Natural killer cell (primary cell): ENCODE measurements around the genes VPS54 and RAB1A.

DNA sequence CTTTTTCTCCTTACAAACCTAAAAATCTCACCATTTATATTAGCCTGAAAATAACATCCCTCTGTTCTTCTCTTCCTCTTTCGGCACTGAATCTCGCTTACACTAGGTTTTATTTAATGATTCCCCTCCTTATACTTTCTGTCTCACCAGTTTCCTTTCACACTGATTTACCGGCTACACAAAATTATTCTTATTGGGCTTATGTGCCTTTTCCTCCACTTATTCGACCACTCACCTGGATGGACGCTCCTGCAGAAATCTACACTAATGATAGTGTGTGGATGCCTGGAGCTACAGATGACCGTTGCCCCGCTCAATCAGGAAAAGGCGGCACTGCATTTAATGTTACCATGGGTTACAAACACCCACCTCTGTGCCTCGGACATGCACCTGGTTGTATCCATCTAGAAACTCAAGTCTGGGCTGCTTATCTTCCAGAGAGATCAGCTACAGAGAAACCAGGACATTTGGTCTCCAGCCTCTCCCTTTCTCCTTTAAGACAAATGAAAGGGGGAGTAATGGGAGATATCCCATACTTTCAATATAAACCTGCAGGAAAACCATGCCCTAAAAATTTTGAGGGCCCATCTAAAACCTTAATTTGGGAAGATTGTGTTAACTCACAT, 24.9 kb downstream of the VPS54 start:
- PRO-cap, result no peak

DNA sequence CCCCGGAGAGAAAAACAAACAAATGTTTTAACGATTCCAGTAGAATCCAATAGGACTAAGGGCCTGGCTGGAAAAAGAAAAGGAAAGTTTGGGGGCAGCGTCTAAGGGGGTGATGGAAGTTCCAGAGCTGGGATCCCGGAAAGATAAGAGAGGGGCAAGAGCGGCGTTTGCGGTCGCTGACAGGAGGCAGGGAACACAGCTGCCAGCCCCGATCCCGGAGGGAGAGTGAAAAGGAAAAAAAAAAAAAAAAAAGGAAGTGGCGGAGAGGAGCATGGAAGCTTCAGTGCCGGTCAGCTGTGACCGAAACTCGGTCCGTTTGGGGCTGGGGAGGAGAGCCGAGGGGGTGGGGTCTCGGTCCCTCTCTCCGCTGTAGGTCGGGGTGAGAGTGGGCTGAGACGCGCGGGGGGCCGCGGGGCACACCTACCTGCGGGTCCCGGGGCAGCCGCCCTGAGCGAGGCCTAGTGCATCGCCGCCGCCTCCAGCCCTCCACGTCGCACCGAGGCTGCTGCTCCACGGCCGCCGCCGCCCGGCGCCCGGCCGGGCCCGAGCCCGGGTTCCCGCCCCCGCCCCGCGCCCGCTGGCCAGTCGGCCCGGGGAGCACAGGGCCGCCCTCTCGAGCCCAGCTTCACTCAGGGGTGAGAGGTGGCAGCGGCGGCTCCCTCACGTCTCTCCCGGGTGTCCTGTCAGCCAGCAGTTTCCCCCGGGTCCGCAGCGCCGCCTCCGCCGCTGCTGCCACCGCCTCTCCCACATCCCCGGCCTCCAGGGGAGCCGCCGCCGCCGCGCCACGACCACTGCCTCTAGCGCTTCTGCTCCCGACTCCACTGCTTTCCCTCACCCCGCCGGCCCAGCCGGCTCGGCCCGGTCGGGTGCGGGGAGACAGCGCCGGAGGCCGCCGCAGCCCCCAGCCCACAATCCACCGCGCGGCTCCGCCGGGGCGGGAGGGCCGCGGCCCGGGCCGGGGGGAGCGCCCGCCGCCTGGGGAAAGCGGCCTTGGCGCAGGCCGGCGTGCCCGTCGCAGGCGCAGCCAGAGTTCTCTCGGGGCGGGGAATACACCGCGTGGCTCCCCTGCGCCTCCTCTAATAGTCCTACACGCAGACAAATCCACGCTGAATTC, at the start of gene VPS54:
TSS of gene VPS54 (minus strand) at position 915 of the 1,114 bp plus-strand sequence.
- PRO-cap, result bidirectional peak, plus-strand start at position 466 of the sequence, minus-strand start at position 501 of the sequence; bidirectional peak, plus-strand start at position 628 of the sequence, minus-strand start at position 860 of the sequence

GRCh38 chr2:64141376-64141996, 2.7 kb downstream of the PELI1 start:
- PRO-cap, result no peak

DNA sequence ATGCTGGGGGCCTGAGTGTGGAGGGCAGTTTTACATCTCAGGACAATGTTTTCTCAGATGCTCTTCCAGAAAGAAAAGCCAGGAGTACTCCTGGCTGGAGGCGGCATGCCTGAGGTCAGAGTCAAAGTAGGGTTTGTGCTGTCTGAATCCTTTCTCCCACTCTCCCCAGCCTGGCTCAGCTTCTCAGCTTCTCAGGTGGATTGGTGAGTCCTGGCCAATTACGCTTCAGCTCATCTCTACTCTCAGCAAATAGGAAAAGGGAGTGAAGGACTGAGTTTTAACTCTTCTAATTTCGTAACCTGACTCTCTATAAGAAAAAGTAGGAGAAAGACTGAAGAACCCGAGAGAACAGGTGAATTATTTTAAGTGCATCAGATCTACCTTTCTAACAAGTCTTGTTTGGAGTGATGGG, 107.4 kb upstream of the PELI1 start:
- PRO-cap, result no peak

DNA sequence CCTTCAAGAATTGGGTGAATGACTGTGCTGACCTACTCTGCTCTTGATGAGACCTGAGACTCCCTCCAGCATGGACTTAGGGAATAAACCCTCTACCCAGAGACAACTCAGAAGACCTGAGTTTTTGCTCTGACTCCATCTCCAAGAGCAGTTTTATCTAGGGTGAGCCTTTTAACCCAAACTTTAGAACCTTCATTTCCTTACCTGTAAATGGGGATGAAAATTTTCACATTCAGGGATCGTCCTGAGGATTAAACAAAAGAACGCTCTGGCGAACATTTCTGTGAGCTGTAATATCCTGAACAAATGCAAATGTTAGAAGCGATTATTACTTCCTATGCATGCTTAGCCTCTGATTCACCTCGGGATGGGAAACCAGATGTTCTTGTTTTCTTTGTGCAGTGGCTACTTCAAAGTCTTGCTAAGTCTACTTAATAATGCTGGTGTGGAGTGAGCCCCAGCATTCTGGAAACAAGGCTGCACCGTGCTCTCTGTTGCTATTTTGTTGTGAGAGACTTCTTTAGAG, 119.0 kb upstream of the PELI1 start:
- PRO-cap, result no peak

DNA sequence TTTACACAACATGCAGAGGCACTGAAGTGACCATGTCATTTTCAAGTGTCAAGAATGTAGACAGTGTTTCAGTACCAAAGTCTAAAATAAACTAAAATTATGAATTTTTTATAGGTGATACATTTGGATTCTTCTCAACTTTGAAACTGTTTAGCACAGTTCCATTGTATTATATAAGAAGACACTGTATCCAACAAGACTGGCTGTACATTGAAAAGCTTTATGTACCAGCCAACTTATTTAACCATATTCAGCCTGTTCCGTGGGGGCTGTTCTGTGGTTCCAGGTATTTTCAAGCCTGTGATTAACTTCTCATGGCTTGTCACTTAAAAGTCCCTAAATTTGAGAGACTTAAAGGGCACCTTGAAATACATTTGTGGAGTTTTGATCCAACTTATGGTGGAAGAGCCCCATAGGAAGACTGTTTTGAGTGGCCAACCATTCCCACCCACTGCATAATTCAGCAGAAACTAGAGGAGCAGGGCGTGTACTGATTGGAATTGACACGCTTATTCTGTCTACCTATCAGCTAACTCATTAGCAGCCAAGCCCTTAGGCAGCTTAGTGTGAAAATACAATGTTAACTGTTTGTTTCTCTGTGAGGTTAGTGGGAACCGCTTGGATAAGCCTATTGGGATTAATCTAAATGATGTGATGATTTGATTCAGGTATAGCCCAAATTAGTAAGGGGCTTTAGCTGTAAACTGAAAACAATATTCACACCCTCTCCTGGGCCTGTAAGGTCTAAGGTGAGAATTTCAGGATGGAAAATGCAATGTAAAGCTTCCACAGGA, 6.3 kb downstream of the LGALSL start:
- PRO-cap, result no peak

GRCh38 chr2:64627787-64628115, 26.0 kb downstream of the SERTAD2 start:
- PRO-cap, result no peak

- PRO-cap, result bidirectional peak, plus-strand start at chr2:64644523, minus-strand start at chr2:64644391; bidirectional peak, plus-strand start at chr2:64644732, minus-strand start at chr2:64644737; unidirectional peak, plus-strand start at chr2:64645200
These were observed 9.1 kb downstream of the SERTAD2 start for GRCh38 chr2:64644098-64645449.

GRCh38 chr2:64769783-64770113, 116.0 kb upstream of the SERTAD2 start:
- PRO-cap, result no peak

DNA sequence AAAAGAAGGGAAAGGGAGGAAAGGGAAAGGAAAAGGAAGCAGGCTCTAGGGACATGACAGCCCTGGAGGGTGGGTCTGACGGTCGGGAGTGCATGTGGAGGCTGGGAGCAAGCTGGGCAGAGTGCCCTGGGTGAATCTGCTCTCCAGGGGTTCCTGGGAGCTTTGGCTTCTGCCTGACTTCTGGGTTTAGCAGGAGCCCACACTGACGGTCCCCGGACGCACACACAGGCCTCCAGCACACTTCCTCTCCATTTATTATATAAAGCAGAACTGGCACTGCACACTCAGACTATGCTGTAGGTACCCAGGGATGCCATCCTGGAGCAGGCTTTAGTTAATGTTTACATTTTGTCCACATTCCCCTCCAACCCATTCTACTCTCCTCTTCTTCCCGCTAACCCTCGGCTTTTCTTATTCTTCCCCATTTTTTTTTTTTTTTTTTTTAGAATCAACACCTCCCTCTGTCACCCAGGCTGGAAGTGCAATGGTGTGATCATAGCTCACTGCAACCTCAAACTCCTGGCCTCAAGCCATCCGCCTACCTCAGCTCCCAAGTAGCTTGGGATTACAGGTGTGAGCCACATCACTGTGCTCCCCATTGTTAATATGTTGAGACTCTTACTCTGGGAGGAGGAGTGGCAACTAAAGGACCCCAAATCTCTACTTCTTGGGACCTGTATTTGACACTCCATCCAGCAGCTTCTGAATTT, 151.1 kb upstream of the SLC1A4 start:
- PRO-cap, result no peak

- PRO-cap, result no peak
These were observed 150.4 kb upstream of the SLC1A4 start for GRCh38 chr2:64838680-64839223.

GRCh38 chr2:64946087-64946899, 42.9 kb upstream of the SLC1A4 start:
- PRO-cap, result bidirectional peak, plus-strand start at chr2:64946470, minus-strand start at chr2:64946355

- PRO-cap, result no peak
These were observed 9.5 kb downstream of the SLC1A4 start for GRCh38 chr2:64998705-64999115.

DNA sequence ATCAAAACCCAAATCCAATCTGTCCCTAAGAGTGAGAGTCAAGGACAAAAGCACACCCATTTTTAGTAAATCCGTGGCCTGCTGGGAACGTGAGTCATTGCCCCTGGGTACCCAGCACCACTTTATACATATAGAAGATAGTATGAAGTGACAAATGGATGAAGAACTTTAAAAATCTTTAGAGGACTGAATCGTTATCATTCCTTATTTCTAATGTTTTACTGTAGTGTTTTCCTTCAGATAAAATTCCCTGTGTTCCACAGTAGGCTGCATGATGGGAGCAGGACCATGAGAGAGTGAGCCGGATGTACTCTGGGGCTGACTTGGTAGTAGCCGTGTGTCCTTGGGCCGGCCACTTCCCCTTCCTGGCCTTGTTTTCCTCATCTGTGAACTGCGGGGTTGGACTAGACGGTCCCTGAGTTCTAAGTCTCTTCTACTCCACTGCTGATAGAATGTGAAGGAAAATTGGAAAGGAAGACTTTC, 28.5 kb upstream of the CEP68 start:
- PRO-cap, result no peak

DNA sequence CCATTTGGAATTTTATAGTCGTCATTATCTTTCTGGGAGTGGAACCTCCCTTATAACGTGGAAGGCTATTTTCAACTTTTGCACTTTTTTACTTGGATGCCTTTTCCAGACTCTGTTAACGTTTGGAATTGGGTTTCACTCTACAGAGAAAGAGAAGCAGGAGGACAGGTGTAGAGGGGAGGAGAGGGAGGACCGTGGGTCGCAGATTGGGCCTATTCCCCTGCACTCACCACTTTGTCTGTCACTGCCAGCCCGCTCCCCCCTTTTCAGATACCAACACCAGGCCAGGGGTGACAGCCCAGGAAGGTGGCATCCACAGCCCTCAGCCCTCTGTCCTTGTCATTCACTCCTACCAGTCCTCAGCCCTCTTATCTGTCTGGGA, 24.1 kb upstream of the CEP68 start:
- PRO-cap, result no peak

GRCh38 chr2:65129853-65130376, at the start of gene RAB1A:
Gene RAB1A (minus strand): TSS chr2:65130106.
- PRO-cap, result bidirectional peak, plus-strand start at chr2:65130451, minus-strand start at chr2:65130127

- PRO-cap, result no peak
These were observed 4.4 kb downstream of the ACTR2 start for GRCh38 chr2:65231832-65232667.

DNA sequence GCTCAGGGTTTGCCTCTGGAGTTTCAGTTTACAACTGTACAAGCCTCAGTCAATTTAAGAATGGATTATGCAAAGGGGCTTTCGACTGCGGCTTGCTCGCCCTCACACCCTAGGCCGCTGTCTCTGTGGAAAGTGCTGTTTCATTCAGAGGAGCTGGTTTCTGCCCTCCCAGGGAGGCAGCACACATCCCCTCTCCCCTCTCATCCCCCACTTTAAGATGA, 4.5 kb upstream of the SPRED2 start:
- PRO-cap, result no peak

- PRO-cap, result no peak
These were observed 6.1 kb upstream of the SPRED2 start for GRCh38 chr2:65438420-65438947.

DNA sequence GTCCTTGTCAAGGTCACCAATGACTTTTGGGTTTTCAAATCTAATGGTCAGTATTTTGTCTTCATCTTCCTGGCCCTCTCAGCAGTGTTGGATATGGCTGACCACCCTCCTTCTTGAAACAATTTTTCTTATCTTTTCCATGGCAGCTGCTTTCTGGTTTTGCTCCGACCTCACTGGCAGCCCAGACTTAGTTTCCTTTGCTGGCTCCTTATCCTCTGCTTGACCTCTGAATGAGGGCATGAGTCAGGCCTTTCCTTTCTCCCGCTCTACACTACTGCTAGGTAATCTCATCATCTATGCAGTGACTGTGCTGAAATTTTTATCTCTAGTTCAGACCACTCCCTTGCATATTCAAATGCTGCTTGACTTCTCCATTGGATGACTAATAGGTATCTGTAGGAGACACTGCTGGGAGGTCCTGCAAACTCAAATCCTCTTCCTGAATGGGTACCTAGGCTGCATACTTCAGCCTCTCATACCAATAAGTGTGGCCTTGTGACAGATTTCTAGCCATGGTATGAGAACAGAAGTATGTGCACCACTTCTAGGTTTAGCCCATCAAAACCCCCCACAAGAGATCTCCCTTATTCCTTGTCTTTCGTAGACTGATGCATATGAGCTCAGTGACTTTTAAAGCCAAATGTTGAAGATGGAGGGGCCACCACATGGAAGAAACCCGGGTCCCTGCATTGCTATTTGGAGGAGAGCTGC, 386.8 kb upstream of the SPRED2 start:
- PRO-cap, result no peak